Foreskin keratinocyte (primary cell): ENCODE measurements around the genes PRR22 and TNFSF14.

- RAMPAGE, total RNA: no peak
Observed at GRCh38 chr19:5091920-5092425, 123.1 kb downstream of the KDM4B start.

DNA sequence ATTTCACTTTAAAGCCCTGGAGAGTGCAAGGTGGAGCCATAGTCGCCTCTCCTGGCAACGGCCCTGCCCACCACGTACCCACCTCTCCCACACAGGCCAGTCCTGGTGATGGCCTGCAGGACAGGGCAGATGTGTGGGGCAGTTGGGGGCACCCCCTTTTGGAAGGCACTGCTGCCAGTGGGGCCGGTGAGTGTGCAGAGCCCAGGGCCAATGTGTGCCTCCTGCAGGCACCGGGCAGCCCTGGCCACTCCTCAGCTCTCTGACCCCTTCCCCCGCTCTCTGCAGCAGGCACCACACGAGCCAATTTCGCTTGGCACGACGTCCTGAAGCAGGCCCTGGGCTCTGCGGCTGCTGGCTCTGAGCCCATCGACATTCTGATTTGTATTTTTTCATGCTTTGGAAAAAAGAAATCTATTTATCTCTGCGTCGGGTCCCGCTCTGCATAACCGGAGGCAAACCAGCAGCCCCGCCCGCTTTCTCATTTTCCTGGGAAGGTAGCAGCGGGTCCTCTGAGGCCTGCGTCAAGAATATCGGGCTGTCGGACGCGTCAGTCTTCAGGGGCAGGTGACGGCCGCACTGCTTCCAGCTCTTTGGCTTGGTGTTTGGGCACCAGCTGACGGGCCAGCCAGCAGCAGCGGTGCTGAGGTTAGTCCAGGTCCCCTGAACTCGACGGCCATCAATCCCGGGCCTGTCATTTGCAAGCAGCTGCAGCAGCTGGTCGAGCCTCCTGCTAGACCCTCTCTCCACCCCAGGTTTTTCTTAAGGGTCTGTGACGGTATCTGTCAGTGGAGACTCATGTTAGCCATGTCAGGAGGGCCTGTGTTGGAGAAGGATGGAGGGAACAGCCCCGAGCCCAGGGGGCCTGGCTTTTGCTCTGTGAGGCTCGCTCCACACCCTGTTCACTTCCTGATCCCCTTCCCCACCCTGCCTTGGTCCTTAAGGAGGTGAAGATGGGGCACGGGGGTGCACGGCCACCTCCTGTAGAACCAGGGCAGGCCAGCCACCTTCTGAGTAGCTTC, 134.3 kb downstream of the KDM4B start:
- RAMPAGE, total RNA: no peak

- RAMPAGE, total RNA: no peak
Observed at GRCh38 chr19:5255950-5256579, 84.5 kb downstream of the PTPRS start.

- RAMPAGE, total RNA: no peak
Observed at GRCh38 chr19:5610419-5610618, 12.3 kb downstream of the SAFB2 start.

DNA sequence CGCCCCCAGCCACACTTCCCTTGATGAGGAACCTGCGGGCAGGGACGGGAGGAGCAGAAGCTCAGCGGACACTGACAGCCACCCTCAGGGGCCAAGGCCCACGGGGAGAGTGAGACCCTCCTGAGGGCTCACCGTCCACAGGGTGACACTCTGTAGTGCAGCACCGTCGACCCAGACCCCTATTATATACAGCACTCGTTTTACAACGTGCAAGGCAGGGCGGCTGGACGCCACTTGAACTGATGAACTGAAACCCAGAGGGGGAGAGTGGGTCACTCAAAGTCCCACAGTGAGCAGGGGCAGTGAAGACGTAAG, 627 bp downstream of the MICOS13 start:
- RAMPAGE, total RNA: no peak

- RAMPAGE, total RNA: no peak
Observed at GRCh38 chr19:5784595-5785433, at the start of gene PRR22. Gene PRR22, minus strand, starts transcription at chr19:5784746.

DNA sequence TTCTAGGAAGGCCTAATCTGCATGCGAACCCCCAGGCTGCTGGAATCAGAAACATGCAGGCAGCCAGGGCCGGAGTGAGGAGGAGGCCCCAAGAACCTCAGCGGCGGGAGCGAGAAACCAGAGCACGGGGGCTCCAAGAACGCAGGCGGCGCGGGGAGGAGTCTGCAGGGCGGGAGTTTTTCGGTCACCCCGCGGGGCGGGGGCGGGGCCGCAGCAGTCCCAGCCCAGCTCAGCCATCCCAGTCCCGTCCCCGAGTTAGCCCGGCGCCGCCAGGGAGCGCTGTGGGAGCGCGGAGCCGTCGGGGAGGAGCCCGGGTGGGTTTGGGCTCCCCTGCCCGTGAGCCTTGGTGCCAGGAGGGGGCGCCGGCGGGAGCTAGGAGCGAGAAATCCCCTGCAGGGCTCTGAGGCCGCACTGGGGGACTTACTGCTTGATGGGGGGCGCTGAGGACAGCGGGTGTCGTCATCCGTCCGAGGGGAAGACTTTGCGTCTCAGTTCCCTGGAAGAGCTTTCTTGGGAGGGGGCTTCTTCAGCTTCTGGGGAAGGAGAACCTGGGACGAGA, 911 bp upstream of the NRTN start:
- RAMPAGE, total RNA: no peak

DNA sequence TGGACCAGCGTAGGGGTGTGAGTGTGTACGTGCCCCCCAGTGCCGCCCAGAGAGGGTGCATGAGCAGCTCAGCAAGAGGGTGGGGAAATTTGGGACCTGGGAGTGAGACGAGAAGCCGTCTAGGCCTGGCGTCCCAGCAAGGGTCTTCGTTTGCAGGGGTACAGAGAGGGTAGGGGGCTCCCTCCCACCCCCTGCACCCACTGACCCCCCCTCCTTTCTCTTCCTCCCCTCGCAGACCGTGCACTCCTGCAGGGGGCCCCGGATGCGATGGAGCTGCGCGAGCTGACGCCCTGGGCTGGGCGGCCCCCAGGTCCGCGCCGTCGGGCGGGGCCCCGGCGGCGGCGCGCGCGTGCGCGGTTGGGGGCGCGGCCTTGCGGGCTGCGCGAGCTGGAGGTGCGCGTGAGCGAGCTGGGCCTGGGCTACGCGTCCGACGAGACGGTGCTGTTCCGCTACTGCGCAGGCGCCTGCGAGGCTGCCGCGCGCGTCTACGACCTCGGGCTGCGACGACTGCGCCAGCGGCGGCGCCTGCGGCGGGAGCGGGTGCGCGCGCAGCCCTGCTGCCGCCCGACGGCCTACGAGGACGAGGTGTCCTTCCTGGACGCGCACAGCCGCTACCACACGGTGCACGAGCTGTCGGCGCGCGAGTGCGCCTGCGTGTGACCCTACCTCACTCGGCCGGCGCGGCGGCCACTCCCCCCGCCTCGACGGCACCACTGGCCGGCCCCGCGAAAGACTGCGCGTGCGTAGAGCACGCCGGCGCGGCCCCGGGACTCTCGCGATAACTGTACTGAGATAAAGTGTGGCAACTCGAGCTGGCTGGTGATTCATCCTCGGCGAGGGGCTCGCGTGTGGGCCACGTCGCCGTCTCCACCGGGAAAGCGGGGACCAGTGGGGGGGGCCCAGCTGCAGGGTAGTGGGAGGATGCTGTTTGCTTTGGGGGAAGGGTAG, 11.7 kb downstream of the FUT6 start:
- RAMPAGE, total RNA: no peak

DNA sequence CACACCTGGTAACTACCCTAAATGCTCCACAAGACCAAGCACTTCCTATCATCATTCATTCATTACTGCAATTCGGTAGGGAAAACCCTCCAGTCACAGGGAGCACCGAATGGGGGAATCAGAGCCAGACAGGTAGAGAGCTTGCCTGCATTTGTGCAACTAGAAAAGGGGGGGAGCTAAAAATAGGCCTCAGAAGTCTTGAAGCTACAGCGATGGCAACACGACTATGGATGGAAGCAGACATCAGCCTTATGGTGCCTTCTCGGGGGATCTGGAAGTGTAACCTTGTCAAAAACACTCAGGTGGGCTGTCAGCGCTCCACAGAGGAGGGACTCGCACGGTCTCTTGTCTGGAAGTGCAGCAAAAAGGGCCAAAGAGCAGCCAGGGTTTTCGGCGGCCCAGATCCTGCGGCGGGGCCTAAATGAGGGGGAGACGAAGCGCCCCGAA, 878 bp downstream of the RANBP3 start:
- RAMPAGE, total RNA: no peak

- RAMPAGE, total RNA: no peak
Observed at GRCh38 chr19:6056899-6058053, 53.0 kb downstream of the RFX2 start.

DNA sequence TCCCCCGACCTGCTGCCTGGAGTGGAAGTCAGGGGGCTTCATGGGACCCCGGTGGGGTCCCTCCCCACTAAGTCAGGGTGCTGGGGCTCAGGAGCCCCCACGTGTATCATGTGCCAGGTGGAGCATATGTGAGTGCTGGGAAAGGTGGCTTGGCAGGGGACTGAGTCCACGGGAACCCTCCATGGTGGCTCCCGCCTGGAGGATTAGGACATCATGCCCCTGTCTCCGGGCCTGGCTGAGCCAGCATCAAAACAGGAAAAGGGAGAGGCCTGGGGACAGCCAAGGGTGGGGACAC, 363 bp upstream of the PSPN start:
- RAMPAGE, total RNA: no peak

- RAMPAGE, total RNA: no peak
Observed at GRCh38 chr19:6381267-6382038, 5.7 kb upstream of the PSPN start.

DNA sequence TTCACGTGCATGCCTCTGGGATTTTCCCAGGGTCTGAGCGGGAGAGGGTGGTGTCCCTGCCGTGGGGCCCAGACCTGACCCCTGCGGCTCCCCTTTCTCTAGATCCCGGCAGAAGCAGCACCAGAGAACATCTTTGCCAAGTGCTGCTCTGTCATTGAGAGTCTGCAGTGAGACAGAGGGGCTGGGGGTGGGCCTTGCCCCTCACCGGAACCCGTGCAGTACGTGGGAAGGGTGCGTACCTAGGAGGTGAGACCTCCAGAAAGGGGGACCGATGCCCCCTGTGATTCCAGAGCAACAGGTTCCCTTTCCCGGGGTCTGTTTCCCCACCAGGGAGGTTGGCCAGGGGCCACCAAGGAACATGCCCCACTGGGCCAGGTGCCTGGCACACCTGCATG, 12.4 kb downstream of the KHSRP start:
- RAMPAGE, total RNA: no peak

DNA sequence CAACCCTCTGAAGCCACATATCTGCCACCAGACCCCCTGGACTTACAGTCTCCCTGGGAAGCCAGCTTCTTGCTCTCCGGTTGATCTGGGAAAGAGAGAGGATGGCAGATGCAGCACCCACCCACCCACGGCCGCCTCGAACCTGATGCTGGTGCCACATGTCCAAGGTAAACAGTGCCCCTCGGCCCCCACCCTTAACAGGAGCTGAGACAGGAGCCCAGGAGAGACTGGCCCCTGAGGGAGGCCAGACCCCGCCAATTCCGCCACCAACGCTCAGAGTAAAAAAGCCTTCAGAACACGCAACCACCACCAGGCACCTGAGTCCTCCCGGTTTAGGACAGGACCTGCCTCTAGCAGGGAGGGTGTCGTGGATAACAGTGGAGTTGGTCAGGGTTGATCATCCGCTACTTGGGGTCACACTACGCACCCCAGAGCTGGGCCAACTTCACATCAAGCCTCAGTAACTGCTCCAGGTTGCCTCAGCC, 3.0 kb downstream of the KHSRP start:
- RAMPAGE, total RNA: no peak

DNA sequence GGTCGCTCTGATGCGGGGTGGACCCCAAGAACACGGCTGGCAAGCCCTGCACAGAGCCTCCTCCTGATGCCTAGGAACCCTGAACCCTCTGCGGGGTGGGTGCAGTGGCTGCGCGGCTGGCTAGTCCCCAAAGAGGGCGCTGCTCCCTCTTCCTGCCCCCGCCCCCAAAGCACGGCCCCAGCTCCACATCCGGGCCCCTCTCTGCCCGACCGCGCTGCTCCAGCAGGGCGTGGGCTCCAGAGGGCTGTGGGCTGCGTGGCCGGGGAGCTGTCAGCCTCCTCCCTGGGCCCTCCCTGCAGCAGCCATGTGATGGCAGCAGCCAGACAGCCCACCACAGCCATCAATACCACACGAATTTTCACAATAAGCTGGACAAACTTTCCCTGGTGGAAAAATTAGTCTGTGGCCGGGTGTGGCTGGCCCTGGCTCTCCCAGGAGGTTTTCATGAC, 21.1 kb downstream of the TNFSF9 start:
- RAMPAGE, total RNA: no peak

- RAMPAGE, total RNA: no peak
Observed at GRCh38 chr19:6600746-6600945, 9.7 kb upstream of the CD70 start.

- RAMPAGE, total RNA: no peak
Observed at GRCh38 chr19:6654459-6654812, 15.5 kb downstream of the TNFSF14 start.

- RAMPAGE, total RNA: no peak
Observed at GRCh38 chr19:6669950-6670534, at the start of gene TNFSF14. Gene TNFSF14, minus strand, starts transcription at chr19:6670160.

- RAMPAGE, total RNA: no peak
Observed at GRCh38 chr19:6713039-6713764, 7.2 kb downstream of the C3 start.

- RAMPAGE, total RNA: no peak
Observed at GRCh38 chr19:6737722-6738245, 404 bp upstream of the GPR108 start.